Mesenchymal stem cell of adipose (primary cell): ENCODE measurements around a stretch of chr21.

- CAGE, long polyA plus RNA: no peak
Measured at GRCh38 chr21:45642326-45643326, 899 bp upstream of the PCBP3 start.

DNA sequence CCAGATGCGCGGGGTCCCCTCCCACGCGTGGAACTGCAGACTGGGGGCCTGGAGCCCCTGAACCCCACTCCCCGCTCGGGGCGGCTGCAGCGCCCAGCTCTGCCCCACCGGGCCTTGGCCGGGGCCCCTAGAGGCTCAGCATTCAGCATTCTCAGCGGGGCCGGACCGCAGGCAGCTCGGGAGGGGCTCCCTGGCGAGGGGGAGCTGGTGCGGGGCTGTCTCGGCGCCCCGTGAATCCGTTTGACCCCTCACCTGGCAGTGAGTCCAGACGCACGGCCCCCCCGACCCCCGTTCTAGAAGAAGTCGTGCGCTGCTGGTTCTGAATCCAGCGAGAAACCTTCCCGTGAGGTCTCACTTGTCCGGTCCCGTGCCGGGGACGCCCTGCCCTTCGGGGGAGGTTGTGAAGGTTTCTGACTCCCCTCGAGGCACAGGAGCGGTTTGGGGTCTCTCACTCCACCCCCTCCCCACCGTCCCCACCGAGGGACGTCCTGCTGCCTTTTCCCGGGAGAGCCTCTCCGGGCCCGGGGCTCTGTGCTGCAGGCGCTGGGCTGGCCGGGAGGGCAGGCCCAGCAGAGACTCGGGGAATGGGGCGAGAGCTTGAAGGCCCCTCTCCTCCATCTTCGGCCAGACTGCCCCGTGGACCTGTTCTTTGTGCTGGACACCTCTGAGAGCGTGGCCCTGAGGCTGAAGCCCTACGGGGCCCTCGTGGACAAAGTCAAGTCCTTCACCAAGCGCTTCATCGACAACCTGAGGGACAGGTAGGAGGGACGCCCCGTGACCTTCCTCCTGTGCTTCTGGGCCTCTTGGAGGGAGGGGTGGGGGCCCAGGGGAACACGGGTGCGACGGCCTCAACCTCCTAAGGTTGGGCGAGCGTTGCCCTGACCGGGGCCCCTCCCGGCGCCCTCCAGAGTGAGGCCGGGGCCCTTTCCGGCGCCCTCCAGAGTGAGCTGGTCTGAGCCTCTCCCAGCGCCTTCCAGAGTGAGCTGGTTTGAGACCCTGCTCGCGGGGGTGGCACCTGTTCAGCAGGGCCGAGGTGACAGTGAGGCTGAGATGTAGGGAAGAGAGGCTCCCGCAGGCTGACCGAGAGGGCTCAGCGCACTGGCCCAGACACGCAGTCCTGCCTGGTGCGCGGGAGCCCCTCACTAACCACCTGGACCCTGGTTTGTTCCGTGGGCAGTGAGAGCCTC, 829 bp downstream of the COL6A1 start:
- CAGE, long polyA plus RNA: no peak

- CAGE, long polyA plus RNA: no peak
Measured at GRCh38 chr21:46066707-46067604, 31.0 kb upstream of the COL6A2 start.

- CAGE, long polyA plus RNA: no peak
Measured at GRCh38 chr21:46112074-46112761, 14.3 kb downstream of the COL6A2 start.

GRCh38 chr21:46128007-46128908, 27.1 kb downstream of the FTCD start:
- CAGE, long polyA plus RNA: no peak

GRCh38 chr21:46132100-46132837, 23.1 kb downstream of the FTCD start:
- CAGE, long polyA plus RNA: no peak

DNA sequence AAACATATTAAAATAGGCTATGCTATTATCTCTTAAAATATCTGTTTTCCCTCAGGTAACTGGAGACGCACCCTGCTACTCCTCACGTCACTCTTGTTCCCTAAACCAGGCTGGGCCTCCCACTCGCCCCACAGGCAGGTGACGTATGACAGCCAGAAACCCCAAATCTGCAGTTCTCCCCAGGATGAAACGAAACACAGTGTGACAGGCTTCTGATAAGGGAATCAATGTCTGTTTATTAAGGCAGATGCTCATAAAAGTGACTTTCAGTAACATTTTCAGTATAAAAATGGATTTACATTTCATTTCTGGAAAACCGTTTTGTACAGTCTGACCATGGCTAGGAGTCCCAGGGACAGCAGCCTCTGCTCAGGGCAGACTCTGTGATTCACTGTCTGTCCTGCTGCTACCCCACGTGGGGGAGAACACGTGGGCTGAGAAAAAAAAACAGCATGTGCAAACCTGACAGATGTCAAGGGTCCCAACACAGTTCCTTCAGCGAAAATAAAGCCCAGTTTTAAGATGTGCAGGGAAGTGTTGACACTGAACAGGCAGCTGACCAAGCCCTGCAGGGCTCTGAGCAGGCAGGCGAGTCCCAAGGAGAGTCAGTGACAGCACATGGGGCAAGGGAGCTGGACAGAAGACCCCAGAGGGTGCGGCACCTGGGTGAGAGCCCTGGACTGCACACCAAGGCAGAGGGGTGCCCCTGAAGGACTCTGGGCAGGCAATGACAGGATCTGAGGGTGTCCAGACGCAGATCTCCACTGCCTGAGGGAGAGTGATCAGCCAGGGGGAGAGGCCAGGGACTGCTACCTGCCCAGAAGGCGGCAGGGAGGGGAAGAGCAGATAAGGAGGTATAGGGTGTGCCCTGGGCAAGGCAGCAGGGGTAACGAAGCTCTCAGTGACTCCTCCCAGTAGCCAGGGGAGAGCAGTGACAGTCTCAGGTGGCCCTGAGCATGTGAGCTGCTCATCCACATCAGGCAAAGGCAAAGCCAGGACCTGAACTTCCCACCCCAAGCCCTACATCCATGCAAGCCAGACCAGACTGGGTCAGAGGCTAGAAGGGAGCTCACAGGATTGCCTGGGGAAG, 5.0 kb upstream of the SPATC1L start:
- CAGE, long polyA plus RNA: no peak

DNA sequence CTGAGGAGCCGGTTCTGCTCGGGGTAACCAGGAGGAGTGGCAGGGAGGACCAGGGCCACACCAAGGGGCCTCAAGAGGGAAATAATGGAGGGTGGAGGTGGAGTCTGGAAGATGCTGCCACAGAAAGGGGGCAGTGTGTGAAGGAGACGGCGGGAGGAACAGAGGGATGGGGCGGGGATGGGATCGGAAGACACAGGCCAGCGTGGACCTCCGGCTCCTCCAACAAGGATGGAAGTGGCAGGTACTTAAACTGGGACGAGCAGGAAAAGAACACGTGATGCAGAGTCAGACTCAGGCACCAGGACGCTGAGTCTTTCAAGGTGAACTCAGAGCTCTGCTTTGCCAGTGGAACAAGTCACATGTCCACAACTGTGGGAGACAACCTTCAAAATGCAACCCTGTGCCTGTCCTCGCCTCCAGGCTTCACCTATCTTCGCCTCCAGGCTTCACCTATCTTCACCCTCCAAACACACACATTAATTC, 27.7 kb upstream of the LSS start:
- CAGE, long polyA plus RNA: no peak

DNA sequence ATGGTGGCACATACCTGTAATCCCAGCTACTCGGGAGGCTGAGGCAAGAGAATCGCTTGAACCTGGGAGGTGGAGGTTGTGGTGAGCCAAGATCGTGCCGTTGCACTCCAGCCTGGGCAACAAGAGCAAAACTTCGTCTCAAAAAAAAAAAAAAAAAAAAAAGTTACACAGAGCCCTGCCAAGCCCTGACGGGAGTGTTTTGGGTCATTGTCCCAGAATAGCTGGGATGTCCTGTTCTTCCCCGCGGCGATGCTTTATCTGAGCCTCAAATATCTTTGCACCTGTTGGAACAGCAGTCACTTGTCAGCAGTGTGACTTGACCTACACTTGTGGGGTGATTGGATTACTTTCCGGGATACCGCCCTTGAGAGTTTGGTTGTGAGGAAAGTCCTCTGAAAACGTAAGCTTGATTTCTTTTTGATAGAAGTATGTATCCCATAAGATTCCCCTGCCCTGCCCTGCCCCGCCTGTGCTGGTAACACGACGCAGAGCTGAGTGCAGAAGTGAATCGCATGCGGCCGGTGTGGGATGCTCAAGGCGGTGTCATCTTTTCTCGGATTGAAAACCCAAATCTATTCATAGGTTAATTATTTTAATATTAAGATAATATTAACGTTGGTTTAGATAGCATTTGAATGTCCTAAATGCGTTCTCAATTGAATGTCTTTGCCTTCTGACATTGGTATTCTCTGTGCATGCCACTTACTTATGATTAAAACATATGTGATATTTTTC, 50.9 kb downstream of the PCNT start:
- CAGE, long polyA plus RNA: no peak

GRCh38 chr21:46480159-46481175, 21.8 kb downstream of the DIP2A start:
- CAGE, long polyA plus RNA: no peak

DNA sequence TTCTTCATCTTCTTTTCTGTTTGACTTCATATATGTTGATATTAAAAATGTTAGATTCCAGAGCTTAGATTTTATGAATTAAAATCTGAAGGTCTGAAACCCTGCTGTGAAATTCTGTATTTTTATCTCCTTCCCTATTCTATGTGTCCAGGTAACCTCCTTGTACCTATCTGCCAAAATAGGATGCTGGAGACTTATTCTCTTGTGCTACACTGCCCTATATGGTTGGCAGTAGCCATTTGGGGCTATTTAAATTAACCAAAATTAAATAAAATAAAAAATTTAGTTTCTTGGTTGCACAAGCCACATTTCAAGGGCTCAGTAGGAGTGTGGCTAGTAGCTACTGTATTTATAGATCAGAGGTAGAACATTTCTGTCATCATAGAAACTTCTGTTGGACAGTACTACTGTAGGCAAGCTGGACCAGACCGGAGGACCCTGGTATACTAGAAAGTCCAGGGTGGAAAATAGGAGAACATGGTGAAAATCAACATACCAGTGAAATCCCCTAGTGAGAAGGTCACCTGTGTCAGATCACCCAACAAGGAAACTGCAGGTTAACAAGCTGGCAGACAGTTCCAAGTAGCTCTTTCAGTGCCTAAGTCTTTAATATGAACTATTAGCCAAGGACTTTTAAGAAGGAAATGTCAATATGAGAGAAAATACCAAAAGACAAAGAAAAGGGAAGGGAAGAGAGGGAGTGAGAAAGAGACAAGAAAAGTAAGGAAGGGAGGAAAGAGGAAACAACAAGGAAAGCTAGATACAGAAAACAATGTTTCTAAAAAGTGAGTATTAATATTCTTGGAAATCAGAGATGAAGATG, 71.2 kb downstream of the DIP2A start:
- CAGE, long polyA plus RNA: no peak

DNA sequence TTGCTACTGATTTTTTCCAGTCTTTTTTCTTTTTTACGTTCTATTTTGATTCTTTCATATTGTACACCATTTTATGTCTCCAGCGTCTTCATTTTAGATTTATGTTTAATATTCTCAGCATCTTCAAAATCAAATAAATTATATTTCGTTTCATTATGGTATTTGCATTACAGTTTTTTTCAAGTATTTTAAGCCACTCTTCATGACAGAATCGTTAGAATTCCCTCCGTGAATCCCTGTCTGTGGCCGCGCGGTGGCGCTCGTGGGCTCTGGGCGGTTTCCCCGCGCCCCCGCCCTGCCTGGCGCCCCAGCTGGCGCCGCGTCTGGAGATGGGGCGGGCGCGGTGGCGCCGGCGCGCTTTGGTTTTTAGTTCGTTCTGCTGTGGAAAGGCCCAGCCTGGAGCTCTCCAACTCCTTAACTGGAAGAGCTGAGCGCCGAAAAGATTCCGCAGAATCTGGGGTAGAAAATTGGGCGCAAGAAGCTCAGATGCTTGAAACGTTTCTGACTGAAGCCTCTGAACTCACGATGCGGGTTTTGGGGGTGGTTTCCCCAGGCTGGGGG, 25.7 kb downstream of the PRMT2 start:
- CAGE, long polyA plus RNA: no peak